Bronchus fibroblast of lung (primary cell): ENCODE measurements around the gene SYT1.

- RAMPAGE, long total RNA, result no peak
Measured at GRCh38 chr12:76468947-76469998, 90.3 kb downstream of the OSBPL8 start.

DNA sequence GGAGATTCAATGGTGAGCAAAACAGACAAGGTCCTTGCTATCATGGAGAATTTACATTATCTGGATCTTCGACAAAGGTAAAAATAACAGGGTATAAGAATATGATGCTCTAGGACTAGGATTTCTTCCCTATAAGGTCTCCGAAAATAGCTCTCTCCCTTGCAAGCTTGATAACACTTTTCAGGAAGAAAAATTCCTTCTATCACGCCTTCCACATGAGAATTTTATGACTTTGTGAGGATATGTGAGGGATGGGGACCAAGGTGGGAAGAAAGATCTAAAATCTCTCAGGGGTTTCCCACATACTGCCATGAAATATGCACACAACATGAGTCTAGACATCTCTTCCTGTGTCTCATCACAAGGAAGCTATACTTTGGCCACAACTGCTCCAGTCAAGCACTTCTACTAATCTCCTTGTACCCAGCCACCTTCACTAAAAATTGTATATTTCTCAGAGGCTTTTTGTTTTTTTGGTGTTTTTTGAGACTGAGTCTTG lies 3.3 kb downstream of the OSBPL8 start:
- RAMPAGE, long total RNA, result no peak

- RAMPAGE, long total RNA, result no peak
Measured at GRCh38 chr12:77064758-77065411, 484 bp downstream of the E2F7 start.

DNA sequence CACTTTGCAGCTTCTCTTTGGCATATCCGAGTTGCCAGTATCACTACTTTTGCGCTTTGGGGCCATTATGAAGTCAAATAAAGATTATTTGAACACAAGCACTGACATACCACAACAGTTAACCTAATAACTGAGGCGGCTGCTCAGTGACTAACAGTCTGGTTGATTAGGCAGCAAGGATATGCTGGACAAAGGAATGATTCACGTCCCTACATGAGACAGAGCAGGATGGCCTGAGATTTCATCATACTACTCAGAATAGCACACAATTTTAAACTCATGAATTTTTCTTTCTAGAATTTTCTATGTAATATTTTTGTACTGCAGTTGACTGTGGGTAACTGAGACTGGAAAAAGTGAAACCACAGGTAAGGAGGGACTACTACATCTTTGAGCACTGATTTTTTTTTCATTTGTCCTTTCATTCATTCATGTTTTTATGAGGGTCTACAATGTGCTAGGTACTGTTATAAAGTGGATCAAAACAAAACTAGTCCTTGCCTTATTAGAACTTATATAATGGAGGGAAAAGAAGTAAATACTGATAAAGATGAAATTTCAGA lies 57.0 kb upstream of the E2F7 start:
- RAMPAGE, long total RNA, result no peak

DNA sequence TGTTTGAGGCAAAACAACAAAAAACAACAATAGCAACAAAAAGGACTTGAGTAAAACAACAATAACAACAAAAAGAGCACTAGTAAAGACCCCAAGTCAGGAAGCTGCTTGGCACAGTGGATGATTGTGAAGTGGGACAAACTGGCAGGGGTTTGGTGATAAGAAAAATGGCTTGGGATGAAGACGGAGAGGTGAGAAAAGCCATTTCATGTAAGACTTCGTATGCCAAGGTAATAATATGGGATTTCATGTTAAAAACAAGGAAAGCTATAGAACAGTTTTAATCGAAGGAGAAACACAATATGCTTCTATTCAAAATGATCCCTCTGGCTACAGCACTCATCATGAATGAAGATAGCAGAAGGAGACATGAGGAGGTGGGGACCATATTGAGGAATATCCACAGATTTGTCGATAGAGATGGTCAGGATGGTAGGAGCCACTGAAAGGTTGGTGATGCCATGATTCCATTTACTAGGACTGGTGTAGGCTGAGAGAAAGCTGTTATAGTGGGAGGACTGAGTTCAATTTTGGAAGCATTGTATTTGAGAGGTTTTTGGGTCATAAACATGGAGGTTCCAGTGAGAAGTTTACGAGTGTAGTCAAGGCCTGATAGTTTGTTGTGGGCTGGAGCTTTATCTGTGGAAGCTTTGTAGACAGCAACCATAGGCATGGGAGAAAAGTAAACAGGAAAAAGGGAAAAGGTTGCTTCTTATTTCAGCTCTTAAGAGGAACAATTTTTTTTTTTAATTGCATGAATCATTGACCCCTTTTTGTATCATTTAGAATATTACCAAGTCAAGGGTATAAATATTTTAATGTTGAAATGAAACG lies 103.8 kb upstream of the NAV3 start:
- RAMPAGE, long total RNA, result no peak

GRCh38 chr12:78088363-78089219 lies 257.9 kb downstream of the NAV3 start:
- RAMPAGE, long total RNA, result no peak

GRCh38 chr12:78864528-78865497 lies at the start of gene SYT1:
TSS of gene SYT1 (plus strand) at chr12:78864774.
- RAMPAGE, long total RNA, result start-site peak on the plus strand at chr12:78864706-78864809, 83 and 21 reads in 2 replicates

DNA sequence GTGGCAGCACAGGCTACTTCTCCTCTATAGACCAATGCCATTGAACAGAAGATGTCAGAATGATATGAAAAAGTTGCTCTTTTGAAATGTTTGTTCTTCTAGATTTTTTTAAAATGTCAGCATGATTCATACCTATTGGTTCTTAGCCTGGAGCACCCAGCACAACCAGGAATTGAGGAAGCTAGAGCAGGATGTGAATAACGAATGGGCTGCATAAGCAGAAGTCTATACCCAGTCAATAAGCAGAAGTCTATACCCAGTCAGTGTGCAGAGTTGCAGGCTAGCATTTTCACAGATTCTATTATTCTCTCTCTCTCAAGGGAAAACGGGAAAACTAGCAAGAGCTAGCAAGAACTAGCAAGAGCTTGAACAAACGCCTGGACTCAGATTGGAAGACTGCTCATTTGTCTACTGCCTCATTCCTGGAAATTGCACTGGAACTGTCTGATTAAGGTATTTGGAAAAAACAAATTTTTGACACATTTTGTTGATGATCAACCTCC lies 113.0 kb downstream of the SYT1 start:
- RAMPAGE, long total RNA, result no peak

DNA sequence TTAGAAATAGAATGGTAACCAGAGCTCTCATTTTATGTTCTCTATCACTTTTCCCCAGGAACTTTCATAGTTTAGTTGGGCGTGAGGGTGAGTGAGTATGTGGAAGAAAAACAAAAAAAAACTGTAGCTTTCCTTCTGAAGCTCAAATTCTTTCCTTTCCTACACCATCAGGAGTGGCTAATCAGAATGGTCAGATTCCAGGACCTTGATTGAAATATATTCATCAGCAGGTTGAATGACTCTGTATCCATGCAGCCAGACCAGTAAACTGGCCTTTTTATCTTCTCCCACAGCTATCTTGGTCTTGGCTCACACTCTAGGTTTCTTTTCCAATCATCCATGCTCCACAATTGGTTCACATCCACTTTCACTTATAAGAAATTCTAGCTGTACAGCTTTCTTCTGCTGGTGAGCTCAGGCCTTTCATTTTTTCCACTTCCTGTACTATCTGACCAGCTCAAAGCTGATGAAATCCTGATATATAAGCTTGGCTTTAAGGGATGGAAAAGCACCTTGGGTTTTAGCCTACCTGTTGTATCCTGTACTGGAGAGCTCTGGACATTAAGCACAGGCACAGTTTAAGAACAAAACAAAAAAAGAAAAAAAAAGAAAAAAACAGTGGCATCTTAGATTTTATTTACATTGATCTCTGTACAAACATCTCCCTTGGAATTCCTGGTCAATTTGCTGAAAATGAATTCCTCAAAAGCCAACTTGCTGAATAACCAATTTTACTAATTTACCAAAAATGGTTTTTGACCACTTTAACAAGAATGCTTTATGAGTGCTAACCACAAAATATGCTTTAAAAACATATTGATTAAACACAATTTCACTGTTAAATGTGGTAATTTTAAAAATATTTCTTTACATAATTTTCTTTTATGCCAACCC lies 91.5 kb upstream of the PAWR start:
- RAMPAGE, long total RNA, result no peak

DNA sequence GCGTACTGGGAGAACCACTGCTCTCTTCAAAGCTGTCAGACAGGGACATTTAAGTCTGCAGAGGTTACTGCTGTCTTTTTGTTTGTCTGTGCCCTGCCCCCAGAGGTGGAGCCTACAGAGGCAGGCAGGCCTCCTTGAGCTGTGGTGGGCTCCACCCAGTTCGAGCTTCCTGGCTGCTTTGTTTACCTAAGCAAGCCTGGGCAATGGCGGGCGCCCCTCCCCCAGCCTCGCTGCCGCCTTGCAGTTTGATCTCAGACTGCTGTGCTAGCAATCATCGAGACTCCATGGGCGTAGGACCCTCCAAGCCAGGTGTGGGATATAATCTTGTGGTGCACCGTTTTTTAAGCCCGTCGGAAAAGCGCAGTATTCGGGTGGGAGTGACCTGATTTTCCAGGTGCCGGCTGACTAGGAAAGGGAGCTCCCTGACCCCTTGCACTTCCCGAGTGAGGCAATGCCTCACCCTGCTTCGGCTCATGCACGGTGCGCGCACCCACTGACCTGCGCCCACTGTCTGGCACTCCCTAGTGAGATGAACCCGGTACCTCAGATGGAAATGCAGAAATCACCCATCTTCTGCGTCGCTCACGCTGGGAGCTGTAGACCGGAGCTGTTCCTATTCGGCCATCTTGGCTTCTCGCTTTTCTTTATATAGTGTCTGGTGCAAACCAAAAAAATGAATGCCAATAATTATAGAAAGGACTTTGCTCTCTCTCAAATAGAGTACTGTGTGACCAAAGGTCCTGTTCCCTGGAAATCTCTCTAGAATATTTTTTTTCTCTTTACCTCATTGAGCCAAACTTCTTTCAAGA lies 50.3 kb downstream of the OTOGL start:
- RAMPAGE, long total RNA, result no peak

GRCh38 chr12:80704362-80704964 lies 3.0 kb upstream of the MYF6 start:
- RAMPAGE, long total RNA, result no peak

DNA sequence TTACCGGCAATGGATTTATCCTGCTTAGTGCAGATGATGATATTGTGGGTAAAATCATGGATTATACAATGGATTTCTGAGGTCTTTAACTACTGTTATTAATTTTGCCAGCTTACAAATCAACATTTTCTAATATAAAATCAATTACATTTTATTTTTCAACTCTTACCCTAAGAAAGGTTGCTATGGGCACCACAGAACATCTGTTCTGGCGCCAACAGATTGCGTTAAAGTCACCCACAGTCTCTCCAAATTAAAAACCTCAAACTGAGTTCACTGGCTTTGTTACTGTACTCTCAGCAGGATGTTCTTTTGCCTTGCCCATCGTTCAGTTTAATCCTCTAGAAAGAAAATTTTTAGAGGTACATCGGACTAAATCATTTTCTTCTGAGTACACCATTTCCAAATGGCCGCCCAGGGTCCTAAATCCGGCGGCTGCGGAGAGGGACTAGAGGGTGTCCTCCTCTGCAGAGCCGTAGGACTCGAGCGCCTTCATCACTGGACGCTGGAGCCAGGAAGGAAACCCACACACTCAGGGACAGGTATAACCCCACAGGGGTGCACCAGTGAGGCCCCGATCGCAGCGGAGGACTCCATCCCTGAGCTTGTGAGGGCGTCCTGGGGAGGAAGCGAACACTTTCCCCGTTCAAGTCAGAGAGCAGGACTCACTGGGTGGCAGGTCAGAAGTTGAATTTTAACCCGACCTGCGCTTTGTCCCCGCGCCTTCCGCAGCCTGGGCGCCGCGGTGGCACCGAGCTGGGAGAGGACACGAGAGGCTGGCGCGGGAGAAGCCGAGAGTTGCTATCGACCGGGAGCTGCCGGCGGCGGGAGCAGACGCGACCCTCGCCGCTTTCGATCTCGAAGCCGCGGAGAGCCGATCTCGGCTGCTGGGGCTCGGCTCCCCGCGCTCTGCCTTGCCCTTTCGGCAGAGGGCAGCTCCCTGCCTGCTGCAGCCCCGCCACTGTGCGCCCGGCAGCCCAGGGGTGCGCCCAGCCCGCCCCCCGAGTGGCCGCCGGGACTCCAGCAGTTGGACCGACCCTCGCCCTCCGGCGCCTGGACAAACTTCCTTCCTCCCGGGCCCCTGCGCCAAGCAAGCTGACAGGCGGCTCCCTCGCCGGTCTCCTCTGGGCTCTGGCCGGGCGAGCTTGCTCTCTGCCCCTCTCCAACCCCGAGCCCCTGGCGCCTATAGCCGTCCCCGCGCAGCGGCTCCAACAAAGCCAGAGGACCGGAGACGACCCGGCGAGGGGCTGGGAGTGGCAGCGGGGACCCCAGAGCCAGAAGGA lies 1.2 kb downstream of the LIN7A start:
- RAMPAGE, long total RNA, result no peak

GRCh38 chr12:84893770-84894113 lies 18.9 kb downstream of the SLC6A15 start:
- RAMPAGE, long total RNA, result no peak

DNA sequence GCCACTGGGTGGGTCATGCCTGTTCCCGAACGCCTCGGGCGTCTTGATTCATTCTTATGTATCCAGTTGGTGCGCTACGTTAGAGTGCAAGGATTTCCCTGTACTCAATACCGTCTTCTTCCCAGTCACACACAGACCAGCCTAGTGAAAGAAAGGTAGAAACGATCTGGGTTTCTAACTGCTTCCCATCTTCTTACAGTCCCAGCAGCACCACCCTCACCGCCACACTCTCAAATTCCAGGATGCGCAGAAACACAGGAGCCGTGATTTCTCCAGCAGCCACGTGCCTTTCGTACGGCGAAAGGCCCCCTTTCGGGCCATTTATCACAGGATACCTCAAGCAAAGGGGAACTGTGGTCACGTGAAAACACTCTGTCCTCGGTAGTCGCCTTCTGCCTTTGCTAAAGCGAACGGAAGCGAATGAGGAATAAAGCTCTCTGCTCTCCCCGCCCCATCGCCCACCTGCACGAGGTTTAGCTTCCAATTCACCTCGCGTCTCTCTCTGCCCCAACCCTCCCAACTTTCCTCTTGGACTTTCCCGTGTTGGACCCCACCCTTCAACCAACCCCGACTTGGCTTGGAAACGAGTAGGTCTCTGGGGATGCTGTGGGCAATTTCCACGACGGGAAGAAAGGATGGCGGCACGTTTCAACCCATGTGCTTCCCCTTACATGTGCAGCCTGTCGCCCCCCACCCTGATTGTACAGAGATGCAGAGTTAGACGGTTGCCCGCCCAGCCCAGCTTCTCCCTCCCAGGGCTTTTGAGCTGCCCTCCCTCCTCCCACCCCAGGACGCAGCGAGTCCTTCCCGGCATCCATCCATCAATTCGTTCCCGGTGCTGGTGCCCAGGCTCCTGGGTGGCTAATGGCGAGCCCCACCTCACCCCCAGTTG lies 750 bp downstream of the SLC6A15 start:
- RAMPAGE, long total RNA, result no peak

DNA sequence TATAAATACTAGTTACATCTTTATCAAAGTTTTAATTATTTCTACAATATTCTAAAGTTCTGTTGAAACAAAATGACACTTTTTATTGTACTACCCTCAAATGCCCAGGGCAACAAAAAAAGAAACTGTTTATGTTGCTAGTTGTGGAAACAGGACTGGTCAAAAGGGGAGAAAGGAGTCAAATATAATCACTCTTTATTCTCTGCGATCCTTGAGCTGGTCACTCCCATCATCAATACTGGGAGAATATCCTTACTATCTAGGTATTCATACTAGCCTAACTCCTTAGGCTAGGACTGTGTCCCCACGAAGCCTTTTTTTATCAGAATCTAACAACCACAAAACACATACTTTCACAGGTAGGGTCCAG lies 505 bp downstream of the RASSF9 start:
- RAMPAGE, long total RNA, result no peak

DNA sequence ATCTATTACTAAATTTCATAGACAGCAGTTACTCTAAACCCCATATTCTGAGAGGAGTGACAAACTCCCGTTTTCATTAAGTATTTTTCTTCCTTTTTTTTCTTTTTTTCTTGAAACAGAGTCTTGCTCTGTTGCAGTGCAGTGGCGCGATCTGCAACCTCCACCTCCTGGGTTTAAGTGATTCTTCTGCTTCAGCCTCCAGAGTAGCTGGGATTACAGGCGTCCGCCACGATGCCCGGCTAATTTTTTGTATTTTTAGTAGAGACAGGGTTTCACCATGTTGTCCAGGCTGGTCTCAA lies 136.9 kb downstream of the MGAT4C start:
- RAMPAGE, long total RNA, result no peak

- RAMPAGE, long total RNA, result no peak
Measured at GRCh38 chr12:87661880-87662339, 367.3 kb downstream of the C12orf50 start.

DNA sequence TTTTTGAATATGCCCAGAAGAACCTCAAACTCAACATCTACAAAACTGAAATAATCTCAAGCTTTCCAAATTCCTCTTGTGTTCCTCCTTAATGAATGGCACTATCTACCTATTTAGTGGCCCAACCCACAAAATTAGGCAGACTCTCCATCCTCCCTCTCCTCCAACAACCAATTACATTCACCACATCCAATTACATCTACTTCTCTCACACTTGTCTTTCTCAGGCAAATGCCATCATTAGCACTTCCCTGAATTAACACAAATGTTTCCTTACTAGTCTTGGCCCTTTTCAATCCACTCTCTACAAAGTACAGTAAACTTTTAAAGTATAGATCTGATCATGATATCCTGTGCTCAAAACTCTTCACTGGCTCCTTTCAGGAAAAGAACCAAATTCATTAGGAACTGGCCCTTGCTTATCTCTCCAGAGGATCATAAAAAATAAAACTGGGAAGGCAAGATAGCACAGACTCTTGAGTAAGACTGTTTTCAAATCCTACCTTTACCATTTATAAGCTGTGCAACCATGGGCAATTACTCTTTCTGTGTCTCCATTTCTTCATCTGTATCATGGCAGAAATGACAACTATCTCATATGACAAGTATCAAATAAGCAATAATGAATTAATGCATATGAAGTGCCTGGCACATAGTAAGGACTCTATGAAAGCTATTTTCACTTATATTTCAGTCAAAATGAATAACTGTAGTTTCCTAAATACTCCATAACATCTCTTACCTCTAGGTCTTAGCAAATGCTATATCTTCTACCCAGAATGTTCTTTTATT lies 7.6 kb downstream of the CEP290 start:
- RAMPAGE, long total RNA, result no peak

DNA sequence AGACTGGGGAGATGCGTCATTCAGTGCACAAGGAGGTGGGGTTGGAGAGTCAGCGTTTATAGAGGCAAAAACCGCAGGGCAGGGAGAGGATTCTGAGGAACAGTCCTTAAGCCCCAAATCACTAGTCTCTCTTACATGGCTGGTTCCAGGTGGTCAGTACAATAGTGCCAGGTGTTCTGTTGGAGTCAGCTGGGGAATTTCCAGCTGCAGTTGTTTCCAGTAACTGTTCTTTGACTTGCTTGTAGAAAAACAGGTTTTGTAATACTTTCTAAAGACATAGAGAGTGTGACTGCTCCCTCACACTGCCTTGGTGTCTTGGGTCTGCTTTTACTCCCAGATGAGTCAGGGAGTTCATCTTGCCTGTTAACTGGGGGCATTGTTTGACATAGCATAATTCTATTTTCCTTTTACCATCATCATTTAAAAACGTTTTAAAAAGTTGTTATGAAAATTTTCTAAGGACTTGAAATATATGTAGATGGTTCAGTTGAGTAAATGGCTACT lies 192.2 kb downstream of the TMTC3 start:
- RAMPAGE, long total RNA, result no peak

DNA sequence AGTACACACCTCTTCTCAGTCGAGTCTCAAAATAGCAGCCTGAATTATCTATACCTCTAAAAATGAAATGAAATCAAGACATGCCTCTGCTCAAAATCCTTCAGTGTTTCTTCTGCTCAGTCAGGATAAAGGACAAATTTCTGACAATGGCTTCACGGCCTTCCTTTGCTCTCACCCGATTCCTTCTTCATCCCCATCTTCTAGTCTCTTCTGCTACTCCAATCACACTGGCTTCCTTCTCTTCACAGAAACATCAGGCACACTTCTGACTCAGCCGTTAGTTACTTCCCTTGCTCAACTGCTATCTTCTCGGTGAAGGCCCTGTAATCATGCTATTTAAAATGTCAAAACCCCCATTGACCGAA lies 161.2 kb downstream of the KITLG start:
- RAMPAGE, long total RNA, result no peak